ENCODE measurements around a stretch of chr4.

- RRBS: 17% methylated on average over 3 of the region's 20 CpGs
Observed at GRCh38 chr4:2806167-2806909, 13.5 kb downstream of the SH3BP2 start.

DNA sequence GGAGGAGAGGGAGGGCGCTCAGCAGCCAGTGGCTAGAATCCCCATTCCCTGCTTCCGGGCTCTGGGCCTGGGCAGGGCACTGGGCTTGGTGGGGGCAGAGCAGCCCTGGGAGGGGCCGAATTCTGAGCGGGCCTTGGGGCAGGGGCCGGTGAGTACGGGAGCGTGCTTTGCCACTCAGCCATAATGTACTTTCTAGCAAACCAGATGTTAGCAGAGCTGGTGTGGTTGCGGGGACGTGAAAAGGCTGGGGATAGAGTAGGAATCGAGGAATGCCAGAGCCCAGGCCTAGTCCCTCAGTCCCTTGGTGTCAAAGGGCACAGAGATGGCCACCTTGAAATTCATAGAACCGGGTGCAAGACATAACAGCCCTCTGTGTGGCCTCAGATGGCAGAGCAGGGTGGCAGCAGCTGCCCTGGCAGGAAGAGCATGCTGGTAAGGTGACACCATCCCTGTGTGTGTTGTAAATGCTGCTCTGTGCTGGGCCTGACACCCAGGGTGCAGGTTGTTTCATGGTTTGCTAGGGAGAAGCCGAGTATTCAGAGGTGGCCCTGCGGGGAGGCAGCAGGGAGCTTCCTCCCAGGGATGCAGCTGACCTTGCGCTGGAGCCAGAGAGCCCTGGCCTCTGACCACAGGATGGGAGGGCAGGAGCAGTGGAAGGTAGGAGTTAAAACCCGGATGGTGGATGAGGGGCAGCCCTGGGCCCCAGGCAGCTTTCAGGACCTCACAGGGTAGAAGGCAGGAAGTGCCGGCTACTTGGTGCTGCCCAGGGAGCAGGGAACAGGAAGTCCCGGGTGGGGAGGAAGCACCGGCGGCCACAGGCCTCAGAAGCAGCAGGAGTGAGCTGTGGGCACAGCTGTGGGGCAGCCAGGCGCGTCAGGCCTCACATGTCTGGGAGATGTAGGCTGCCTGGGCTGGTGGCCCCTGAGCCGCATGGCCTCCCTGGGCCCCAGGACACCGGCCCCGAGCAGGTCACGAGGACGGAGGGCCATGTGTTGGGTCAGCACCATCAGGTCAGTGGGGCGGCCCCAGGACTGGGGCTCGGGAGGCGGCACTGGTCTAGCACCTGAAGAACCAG, 18.9 kb downstream of the SH3BP2 start:
- RRBS: 56% methylated on average over 6 of the region's 29 CpGs

GRCh38 chr4:2837286-2837774, 6.3 kb upstream of the ADD1 start:
- RRBS: no CpG with 5 or more reads among the region's 16 CpGs

GRCh38 chr4:2860545-2861317, 17.1 kb downstream of the ADD1 start:
- RRBS: no CpG with 5 or more reads among the region's 2 CpGs

- RRBS: no CpG with 5 or more reads among the region's 13 CpGs
Observed at GRCh38 chr4:2937664-2938220, 3.1 kb upstream of the MFSD10 start.

GRCh38 chr4:2942064-2943174, 7.8 kb upstream of the MFSD10 start:
- RRBS: no CpG with 5 or more reads among the region's 48 CpGs

DNA sequence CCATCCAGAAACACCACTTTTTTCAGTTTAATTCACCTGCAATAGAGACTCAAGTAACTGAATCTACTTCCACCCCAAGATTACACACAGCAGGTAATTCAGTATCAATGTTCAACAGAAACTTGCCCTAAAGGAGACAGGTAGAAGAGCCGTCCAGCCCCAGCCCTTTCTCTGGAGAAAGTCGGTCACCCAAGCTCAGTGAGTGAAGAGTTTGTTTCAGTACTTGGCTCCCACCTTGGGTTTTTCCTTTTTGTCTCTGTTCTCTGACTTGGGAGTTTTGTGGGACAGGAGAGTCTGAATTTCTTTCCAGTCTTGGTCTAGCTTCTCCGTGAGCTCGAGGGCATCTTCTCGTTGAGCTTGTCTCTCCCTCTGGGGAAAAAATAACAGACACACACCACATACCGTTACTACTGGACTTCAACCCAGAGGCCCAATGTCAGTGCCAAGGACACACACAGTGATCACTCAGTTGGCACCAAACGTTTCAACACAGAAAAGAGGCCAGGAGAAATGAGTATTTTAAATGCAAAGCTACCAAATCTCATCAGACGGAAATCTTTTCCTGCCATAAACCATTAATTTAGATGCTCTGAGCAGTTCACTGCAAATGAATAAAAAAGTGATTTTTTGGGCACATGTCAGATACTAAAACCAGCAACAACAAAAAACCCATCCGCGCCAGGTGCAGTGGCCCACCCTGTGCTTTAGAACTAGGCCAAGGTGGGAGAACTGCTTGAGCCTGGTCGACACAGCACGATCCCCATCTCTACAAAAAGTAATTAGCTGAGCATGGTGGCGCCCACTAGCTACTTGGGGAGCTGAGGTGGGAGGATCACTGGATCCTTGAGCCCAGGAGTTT, 9.7 kb downstream of the NOP14 start:
- RRBS: no CpG with 5 or more reads among the region's 13 CpGs

- RRBS: no CpG with 5 or more reads among the region's 17 CpGs
Observed at GRCh38 chr4:3040346-3040981, 34.0 kb upstream of the HTT start.

DNA sequence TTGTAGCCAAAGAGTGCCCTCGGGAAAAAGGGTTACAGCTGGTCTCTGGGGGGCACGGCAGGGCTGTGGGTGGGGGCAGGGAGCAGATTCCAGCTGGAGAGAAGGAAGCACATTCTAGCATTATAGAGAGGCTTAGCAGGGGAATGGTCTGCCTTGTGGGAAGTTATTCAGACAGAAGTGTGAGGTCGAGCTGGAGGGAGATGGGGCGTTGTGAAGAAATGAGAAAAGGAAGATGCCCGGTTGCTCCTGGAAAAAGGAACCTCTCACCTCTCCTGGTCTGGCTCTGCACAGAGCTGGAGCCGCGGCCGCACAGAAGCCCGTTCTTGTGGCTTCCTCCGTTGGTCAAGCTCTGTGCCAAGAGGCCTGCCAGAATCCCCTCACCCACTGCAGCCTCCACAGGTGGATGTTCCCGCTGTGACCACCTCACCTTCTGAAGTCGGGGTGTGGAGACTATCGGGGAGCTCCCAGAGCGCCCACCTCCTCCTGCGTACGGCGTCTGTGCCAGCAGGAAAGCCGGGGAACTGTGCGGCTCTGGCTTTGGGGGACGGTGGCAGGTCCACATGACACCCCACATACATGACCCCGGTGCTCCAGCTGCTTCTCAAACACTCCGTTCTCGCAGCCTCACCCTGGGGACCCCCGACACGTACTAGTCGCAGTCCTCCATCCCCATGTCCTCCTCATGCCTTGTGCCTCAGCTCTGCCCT, 52.4 kb upstream of the HGFAC start:
- RRBS: 97% methylated on average over 4 of the region's 26 CpGs

- RRBS: no CpG with 5 or more reads among the region's 8 CpGs
Observed at GRCh38 chr4:3405157-3405372, 36.7 kb upstream of the HGFAC start.

DNA sequence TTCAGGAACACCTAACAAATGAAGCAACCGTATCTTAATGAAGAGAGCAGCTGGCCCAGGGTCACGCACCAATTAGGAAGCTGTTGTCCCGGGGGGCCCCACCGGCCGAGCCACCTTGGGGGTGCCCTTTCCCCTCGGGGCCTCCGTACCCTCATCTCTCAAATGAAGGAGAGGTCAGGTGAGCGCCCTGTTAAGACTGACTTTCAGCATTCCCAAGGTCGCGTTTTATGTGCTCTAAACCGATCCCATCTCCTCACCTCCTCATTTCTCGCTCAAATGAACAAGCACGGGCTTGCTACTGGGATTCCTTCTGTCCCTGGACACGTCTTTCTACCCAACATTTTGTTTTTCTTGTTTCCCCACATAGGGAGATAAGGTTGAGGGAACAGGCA, 749 bp downstream of the LRPAP1 start:
- RRBS: no CpG with 5 or more reads among the region's 14 CpGs

- RRBS: no CpG with 5 or more reads among the region's 20 CpGs
Observed at GRCh38 chr4:3707898-3708641, 58.1 kb upstream of the ADRA2C start.

GRCh38 chr4:4142524-4143188, 84.1 kb downstream of the OTOP1 start:
- RRBS: 4% methylated on average over 6 of the region's 45 CpGs

DNA sequence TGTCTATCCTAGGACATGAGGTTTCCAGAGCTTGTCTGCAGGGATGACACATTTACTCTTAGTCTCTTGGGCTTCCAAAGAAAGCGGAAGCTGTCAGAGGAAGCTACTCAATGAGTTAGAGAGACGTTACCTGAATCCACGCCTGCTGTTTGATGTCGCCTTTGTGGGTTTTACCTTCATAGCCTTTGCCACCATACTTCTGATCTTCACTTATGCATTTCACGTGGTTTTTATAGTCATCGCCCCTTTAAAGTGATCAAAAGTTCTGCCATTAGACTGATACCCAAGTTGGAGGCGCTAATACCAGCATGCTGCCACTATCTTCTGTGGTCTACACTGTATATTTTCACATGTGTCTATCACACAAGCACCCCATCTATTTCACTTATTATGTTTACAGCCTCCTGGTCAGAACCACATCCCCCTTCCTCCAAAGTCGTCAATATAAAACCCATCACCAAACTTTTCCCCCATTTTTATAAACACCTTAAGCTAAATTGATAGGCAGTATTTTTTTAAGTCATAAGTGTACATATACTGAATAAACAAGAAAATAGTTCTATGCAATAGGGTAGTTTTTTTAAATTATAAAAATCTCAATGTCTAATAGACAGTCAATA, 8.2 kb downstream of the LYAR start:
- RRBS: no CpG with 5 or more reads among the region's 8 CpGs

DNA sequence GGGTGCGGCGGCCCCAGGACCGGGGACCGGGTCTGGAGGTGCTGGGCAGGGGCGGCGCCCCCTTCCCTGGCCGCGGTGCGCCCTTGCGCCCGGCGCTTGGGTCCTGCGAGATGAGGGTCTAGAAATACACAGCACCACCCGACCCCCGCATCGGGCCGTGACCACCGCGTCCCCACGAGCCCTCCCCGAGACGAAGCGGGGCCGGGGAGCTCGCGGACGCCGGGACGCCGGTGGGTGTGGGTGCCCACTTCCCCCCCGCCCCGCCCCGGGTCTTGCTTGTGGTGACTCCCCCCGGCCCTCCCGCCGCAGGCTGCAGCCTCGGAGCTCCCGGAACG, 360 bp downstream of the NSG1 start:
- RRBS: 4% methylated on average over 8 of the region's 39 CpGs

- RRBS: no CpG with 5 or more reads among the region's 6 CpGs
Observed at GRCh38 chr4:4389588-4389834, 2.6 kb downstream of the NSG1 start.

- RRBS: 65% methylated on average over 9 of the region's 33 CpGs
Observed at GRCh38 chr4:4395762-4396871, 9.2 kb downstream of the NSG1 start.

GRCh38 chr4:4444200-4444874, 57.4 kb downstream of the NSG1 start:
- RRBS: no CpG with 5 or more reads among the region's 3 CpGs

- RRBS: no CpG with 5 or more reads among the region's 7 CpGs
Observed at GRCh38 chr4:4472399-4472641, 69.5 kb downstream of the STX18 start.

DNA sequence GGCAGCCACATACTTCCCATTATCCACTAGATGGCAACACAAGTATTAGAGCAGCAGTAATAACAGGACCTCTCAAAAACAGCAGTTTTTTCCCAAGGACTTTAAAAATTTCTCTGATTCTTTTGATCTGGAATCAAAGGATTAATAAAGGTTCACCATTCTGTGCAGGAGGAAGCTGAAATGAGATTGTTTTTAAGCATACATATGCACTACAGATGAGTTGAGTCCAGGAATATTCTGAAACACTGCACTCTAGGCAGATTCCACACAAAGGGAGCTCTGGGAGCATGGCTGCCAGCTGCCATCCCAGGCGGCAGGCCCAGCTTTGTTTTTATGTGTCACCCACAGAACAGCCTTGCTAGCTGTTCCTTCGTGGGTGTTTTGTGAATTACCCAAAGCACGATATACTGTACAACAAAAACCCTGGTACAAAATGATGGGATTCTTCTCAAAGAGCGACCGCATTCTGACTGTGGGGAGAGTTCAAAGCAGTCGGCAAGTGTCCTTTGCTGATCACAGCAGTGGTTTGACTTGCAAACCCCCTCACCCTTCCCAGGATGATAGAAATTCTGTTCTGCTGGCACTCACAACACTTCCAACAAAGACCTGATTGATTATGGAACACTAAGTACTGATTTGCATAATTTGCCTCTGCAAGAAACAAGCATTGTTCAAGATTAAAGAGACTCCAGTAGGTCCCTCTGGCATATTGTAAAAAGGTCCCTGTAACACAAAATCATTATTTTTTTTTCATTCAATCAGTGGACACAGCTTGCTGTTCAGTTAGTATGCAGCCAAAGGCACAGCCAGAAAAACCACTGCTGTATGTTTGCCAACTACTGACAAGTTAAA, 60.9 kb downstream of the STX18 start:
- RRBS: no CpG with 5 or more reads among the region's 6 CpGs

Data from GM12891 (cell line).